NT2/D1 (cell line): ENCODE measurements around a stretch of chr10.

DNA sequence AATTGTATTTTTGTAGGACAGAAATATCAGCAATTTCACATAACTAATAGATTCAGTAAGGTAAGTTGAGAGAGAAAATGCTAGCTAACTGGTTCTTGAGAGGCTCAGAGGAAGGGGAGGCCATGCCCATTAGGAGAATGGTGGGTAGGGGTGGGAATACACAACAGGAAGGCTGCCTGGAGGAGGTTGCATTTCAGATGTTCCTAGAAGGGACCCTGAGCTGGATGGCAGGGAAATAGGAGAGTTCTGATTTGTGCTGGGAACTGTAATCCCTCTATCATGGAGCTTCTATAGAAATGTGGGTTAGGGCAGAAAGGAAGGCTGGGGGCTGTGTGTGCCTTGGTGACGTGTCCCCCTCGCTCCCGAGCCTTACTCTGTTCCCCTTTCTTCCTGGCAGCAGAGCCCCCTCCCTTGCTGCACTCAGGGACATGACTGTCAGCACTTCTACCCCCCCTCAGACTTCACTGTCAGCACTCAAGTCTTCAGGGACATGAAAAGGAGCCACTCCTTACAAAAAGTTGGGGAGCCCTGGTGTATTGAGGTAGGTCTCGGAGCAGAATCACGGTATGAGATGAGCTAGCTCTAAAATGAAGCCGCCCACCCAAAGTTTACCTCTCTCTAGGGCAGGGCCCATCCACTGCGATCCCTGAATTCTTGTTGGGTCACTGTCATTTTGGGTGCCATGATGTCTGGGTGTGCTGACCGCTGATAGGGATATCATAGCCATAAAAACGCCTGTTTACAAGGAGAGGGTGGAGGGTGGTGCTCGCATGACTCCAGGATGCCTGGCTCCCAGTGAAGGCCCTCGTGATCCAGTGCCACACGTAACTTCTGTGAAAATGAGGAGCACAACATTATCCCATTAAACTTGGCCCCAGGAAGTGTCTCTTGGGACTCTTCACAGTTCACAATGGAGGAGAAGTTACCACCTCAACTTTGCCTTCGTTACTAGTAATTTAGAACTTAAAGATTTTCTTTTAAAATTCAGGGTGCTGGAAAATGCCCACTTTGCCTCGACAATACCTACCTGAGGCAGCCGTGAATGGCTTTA lies 139.3 kb downstream of the TCF7L2 start:
- RRBS, 2 experiments: no CpG with 5 or more reads among the region's 15 CpGs

GRCh38 chr10:113152201-113152899 lies 202.3 kb downstream of the TCF7L2 start:
- RRBS, 2 experiments: no CpG with 5 or more reads among the region's 20 CpGs

- RRBS, 2 experiments: no CpG with 5 or more reads among the region's 1 CpG
Observed at GRCh38 chr10:113585866-113586223, 33.0 kb downstream of the HABP2 start.

DNA sequence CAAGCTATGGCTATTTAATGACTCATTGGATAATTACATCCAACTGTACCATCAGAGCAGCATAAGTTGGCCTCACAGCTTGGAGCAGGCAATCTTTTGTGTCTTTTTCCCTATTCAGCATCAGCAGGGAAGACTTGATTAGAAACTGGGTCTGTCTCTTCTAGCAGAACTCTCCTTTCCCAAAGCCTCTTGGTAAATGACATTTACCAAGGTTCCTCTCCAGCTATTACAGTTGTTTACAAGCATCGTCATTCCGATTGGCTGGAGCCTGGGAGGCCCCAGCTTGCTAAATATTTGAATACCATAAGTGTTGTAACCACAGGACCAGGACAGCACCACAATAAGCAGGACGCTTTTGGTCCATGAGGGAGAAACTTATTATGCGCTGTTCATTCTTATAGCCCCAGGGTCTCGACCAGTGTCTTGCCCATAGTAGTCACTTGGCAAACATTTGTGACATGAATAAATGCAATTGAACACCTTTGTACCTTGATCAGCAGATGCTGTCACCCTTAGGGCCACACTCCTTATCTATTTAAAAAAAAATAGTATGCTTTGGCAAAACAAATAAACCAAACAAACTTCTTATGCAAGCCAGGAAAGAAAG lies 33.0 kb downstream of the NRAP start:
- RRBS, 2 experiments: no CpG with 5 or more reads among the region's 5 CpGs

DNA sequence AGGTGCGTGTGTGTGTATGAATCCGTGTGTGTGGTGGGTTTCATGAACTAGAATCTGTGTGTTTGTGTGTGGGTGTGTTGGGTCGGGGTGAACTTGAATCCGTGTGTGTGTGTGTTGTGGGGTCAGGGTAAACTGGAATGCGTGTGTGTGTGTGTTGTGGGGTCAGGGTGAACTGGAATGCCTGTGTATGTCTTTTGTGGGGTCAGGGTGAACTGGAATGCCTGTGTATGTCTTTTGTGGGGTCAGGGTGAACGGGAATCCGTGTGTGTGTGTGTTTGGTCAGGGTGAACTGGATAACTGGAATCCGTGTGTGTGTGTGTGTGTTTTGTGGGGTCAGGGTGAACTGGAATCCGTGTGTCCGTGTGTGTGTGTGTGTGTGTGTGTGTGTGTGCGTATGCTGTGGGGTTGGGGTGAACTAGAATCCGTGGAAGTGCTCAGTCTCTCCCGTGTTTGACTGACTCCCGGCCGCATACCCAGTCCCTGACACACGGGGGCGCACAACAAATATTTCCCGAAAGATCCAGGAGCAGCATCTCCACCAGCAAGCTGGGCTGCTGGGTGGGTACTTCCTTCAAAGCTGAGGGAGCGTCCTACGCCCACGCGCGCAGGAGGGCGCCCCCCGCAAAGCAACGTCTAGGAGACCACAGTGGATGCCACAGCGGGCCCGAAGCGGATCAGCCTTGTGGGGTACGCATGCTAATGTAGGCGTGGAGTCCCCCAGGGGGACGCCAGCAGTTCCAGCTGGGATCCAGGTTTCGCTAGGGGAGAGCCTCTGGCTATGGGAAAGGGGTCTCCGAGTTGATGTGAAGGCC lies 843 bp upstream of the CASP7 start:
- RRBS, 2 experiments: no CpG with 5 or more reads among the region's 34 CpGs

GRCh38 chr10:113856142-113856612 lies 1.7 kb downstream of the NHLRC2 start:
- RRBS, 2 experiments: no CpG with 5 or more reads among the region's 5 CpGs

- RRBS, 2 experiments: no CpG with 5 or more reads among the region's 3 CpGs
Observed at GRCh38 chr10:114145488-114145866, 28.5 kb downstream of the CCDC186 start.

GRCh38 chr10:114181782-114182314 lies 2.7 kb downstream of the TDRD1 start:
- RRBS, 2 experiments: no CpG with 5 or more reads among the region's 9 CpGs

GRCh38 chr10:114260869-114261418 lies 21.9 kb downstream of the VWA2 start:
- RRBS, 2 experiments: no CpG with 5 or more reads among the region's 2 CpGs

DNA sequence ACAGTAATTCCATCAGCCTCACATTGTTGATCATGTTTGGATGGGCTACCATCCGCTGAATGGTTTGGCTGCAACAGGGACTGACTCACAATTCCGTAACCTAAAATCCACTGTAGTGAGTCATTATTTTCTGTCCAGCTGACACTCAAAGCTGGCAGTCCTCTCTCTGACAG lies 32.7 kb downstream of the VWA2 start:
- RRBS, 2 experiments: no CpG with 5 or more reads among the region's 2 CpGs

DNA sequence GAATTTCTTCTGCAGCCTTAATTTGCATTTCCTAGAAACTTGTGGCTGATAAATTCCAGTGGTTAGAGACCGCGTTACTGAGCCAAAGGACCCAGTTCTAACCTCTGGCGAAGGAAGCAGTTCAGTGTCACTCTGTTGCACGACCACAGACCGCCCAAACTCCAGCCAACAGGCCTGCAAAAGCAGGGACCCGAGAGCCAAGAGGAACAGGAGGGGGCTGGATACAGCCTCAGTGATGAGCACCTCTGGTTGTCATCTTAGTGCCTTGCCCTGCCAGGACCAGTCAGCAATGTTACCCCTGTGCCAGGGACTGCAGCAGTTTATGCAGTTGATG lies 70.0 kb downstream of the AFAP1L2 start:
- RRBS, 2 experiments: no CpG with 5 or more reads among the region's 6 CpGs

DNA sequence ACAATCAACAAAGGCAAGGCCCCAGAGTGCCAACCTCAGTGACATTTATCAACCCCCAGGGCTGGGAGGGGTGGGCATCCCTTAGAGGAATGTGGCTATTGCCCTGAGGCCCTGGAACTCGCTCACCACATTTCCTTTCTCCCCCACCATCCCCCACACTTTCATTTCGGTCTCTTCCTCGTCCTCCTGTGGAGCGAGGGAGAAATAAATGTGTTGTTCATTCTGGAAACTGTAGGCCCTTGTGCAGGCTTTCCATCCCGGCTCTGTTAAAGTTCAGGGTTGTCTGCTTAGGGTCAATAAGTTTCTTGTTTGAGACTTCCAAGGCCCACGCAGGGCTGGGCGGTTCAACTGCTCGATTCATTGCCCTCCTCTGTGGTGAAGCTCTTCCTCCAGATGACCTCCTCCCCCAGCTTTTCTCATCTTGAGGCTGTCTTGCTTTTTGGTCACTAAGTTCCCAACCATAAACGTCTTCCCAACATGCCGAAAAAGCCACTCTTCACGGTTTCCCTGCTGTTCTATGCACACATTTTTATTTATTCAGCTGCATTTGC lies 57.7 kb downstream of the AFAP1L2 start:
- RRBS, 2 experiments: no CpG with 5 or more reads among the region's 11 CpGs

DNA sequence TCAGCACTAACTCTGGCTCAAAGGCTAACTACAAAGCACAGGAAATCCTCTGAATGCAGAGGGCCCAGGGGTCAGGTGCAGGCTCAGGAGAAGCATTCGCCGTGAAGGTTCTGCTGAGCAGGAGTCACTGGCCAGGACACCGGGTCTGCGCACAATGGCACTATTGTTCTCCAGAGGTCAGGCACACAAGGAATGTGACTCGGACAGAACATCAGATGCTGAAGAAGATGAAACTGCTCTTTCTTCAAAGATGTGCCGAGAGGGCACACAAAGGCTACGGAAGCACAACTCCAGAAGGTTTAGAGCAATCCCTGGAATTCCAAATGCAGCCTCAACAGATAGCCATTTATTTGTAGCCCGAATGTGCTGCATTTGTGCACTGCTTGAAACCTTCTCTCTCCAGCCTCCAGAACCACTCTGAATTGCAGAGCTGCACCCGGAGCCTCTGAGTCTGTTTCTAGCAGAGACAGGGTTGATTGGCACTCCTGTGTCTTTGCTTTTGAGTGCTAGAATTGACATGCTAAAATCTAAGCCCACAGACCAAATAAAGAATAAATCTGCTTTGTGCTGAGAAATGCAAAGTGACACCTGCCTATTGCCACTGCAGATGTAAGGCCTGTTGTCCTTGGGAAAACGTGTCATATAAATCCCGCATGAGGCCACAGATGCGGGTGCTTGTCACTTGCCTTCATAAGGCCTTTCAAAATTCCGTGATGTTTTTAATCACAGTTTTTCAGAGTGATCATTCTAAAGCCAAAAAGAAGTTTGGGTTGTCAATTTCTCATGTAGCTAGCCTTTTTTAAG lies 85.5 kb upstream of the AFAP1L2 start:
- RRBS, 2 experiments: no CpG with 5 or more reads among the region's 13 CpGs

- RRBS, 2 experiments: no CpG with 5 or more reads among the region's 30 CpGs
Observed at GRCh38 chr10:114526137-114527493, 122.3 kb upstream of the AFAP1L2 start.

DNA sequence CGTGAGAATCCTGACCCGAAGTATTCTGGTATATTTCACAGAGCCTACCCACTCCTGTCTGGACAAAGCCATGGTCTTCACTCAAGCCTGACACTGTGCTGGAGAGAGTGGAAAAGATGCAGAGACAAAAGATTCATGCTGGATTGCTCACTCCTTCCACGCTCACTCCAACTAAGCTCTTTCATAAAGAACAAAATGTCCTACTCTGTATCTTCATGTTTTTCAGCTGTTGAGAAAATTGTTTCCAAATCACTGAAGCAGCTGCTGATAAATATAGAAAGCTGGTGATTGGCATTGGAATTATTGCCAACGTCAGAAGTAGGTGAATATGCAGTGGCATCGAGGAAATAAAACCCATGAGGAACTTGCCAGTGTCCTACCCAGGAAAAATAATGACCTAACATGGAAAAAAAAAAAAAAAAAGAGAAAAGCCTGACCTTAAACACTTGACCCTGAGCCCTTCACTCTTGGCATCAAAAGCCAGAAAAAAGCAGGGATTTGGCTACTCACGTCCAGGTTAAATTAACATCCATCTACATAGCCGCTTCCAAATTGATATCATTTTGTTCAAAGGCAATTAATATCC lies 105.9 kb downstream of the ABLIM1 start:
- RRBS, 2 experiments: no CpG with 5 or more reads among the region's 7 CpGs

- RRBS, 2 experiments: no CpG with 5 or more reads among the region's 3 CpGs
Observed at GRCh38 chr10:114613096-114613612, 44.9 kb downstream of the ABLIM1 start.

DNA sequence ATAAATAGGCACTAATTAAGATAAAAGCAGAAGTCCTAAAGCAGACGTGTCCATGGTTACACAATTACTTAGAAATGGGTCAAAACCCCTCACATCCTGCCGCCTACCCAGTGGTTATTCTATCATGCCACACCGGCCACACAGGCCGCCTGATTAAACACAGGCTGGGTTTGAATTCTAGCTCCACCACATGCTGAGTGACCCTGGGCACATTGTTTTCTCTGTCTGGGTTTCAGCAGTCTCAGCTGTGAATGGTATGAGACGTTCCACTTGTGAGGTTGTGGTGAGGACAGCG lies 18.8 kb downstream of the ABLIM1 start:
- RRBS, 2 experiments: no CpG with 5 or more reads among the region's 6 CpGs

DNA sequence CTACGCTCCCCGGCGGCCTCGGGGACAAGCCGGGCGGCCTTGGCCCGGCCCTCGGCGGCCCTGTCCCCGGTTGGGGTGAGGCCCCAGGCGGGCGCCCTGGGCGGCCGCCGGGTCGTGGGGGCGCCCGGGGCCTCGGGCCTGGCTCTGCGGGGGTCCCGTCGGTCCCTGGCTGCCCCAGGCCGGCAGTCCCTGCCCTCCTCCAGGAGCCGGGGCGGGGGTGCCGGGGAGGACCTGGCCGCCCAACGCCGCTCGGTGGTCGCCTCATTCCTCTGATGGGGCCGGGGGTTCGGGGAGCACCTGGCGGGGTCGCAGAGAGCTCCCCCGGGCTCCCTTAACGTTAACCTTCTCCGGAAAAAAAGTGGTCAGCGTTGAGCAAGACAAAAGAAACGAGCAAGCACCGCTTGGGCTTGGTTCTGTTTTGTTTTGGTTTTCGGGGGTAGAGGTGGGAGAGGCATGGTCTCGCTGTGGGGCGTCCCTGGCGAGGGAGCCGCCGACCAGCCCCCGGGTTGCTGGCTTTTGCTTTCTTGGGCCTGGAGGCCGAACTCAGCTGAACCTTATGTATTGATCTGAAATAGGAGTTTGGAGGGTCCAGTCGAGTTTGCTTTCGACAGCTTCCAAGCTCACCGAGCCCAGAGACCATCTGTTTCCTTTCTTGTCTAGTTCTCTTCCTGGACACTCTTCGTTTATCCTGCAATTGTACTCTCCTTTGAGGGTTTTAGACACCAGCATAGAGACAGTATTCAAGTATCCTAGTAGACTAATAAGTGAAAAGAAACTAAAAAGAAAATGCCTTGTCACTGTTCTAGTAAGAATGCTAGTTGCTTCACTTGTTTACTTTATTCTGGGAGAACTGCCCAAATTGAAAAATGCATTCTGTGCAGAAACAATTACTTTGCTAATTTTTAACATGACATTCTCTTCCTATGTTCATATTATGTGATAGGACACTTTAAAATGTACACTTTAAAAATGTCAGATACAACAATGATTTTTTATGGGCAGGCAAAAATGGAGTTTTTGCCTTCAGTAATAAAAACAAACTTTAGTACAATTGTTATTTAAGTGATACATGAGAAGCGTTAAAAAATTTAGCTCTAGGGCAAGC lies 944 bp downstream of the FHIP2A start:
- RRBS, 2 experiments: 1 to 2% methylated on average over 23 of the region's 54 CpGs